Measurements from ENCODE around the genes TGIF2 and NDRG3.

GRCh38 chr20:35687319-35687791 lies 11.8 kb downstream of the NFS1 start:
- PRO-cap: no peak
- RAMPAGE, long total RNA: no peak
- RRBS: no CpG with 5 or more reads among the region's 10 CpGs

DNA sequence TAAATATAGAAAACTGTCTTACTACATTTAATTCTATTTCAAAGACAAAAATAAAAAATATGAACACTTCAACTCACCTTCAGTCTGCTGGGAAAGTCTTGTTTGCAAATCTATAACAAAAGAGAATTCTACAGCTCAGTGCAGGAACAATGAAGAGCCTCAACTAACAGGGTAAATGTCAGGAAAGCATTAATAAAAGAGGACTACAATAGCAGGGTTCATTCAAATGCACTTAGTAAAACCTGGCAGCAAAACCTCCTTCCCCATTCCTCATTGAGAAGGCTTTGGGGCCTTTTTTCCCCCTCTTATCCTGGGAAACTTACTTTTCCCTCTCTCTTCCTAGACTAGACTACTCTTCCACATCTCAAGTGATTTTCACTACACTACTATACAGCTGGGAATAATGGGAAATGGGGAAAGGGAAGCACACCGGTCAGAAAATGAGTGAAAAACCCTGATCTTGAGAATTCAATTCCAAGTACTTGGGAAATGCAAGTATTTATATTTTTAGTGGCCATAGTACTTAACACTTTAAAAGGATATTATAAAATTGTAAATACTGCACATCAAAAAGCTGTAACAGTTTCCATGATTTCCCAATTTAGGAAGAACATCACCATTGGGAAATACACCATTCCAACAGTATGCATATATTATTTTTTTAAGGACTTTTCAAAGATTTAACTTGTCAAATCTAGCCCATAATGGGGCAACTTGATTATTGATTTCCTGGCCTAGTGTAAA lies 10.1 kb downstream of the ROMO1 start:
- PRO-cap: no peak
- RAMPAGE, long total RNA: no peak
- RRBS: no CpG with 5 or more reads among the region's 1 CpG

DNA sequence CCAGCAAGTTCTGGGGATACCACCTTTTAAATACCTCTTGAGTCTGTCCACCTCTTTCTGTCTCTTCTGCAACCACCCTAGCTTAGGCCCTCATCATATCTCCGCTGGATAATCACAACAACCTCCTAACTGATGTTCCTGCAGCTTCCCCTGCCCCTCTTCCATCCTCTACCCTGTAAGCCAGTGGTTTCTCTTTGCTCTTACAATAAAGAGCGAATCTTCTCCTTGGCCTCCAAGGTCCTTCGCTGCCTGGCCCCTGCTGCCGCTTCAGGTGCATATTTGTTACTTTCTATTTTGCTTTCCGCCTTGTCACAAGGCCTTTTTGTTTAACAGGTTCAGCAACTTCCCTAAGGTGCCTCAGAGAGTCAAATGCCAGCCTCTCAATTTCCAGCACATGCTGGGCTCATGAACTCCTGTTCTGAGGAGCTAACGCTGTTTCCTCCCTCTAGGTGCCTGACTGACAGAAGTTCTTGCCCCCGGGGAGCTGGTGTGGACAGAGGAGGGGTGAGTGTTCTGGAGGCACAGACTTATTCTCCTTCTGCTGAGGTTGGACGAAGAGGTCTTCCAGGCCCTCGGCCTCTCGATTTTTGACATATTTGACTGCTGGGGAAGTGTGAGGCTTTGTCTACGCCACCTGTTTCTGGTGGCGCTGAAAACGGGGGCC lies 42.4 kb upstream of the EPB41L1 start:
- PRO-cap: no peak
- RAMPAGE, long total RNA: no peak
- RRBS: no CpG with 5 or more reads among the region's 13 CpGs

DNA sequence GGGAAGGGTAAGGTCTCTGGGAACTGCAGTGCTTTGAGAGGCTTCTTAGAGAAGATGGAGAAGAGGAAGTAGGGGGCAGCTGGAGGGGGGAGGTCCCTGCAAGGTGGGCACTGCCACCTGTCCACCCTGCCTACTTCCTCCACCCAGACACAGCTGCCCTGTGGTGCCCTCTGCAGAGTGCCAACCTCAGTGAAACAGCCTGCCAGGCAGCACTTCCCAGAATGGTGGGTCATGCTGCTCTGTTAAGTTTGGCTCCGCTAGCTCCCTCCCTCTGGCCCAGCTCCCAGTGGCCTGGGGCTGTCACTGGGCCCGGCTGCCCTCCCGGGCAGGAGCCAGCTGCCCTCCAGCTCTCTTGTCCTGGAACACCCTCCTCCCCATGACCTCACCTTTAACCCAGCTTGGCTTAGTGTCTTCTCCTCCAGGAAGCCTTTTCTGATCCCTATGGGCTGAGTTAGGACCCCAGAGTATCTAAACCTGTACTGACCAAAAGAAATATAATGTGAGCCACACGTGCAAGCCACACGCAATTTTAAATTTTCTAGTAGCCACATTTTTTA lies 5.0 kb upstream of the EPB41L1 start:
- PRO-cap: no peak
- RAMPAGE, long total RNA: no peak
- RRBS: no CpG with 5 or more reads among the region's 5 CpGs

DNA sequence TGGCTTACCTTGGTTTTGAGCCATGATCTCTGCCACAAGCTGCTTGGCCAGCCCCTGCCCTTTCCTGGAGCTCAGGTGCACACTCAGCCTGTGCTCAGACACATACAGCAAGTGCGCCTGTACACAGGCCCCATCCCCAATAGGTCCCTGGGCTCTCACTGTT lies 770 bp upstream of the EPB41L1 start:
- PRO-cap: no peak
- RAMPAGE, long total RNA: no peak
- RRBS: no CpG with 5 or more reads among the region's 1 CpG

GRCh38 chr20:36472822-36473335 lies 68.4 kb upstream of the MYL9 start:
- PRO-cap: no peak
- RAMPAGE, long total RNA: no peak
- RRBS: no CpG with 5 or more reads among the region's 6 CpGs

DNA sequence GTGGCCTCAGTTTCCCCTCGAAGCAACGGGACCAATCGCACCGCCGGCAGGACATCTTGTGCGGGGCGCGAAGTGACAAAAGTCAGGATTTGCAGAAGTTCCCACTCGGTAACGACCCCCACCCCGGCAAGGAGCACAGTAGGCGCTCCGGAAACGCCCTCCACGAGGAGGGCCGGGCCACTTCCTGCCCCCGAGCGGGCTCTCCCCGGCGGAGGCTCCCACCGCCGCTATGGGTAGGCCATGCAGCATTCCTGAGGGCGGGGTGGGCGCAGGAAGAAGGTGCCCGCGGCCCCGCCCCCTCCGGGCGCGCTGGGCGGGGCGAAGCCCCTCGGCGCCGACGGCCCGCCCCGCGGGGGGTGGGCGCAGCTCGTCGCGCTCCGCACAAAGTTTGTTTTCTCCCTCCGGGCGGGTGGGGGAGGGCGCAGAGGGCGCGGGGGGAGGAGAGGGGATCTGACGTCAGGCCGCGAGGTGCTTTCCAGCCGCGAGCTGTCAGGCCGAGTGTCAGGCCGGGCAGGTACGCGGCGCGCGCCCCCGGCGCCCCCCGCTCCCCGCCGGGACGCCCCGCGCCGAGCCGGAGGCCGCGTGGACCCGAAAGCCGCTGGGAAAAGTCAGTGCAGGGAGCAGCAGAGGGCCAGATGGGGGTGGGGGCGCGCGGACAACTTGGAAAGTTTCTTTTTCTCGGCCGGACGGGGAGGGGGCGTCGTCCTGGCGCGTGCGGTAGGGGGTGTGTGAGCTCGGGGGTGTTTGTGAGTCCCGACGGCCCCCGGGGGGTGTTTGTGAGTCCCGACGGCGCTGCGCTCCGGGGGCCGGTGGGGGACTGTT lies at the start of gene TGIF2:
Gene TGIF2 (plus strand): TSS at position 459 of the 822 bp plus-strand sequence.
- PRO-cap: bidirectional peak, plus-strand start at position 326 of the sequence, minus-strand start at position 229 of the sequence
- RAMPAGE, long total RNA: no peak
- RRBS: 2% methylated on average over 60 of the region's 96 CpGs

- PRO-cap: no peak
- RAMPAGE, long total RNA: no peak
- RRBS: 0% methylated on average over 1 of the region's 6 CpGs
These were observed 2.0 kb downstream of the TGIF2 start for GRCh38 chr20:36575404-36575824.

DNA sequence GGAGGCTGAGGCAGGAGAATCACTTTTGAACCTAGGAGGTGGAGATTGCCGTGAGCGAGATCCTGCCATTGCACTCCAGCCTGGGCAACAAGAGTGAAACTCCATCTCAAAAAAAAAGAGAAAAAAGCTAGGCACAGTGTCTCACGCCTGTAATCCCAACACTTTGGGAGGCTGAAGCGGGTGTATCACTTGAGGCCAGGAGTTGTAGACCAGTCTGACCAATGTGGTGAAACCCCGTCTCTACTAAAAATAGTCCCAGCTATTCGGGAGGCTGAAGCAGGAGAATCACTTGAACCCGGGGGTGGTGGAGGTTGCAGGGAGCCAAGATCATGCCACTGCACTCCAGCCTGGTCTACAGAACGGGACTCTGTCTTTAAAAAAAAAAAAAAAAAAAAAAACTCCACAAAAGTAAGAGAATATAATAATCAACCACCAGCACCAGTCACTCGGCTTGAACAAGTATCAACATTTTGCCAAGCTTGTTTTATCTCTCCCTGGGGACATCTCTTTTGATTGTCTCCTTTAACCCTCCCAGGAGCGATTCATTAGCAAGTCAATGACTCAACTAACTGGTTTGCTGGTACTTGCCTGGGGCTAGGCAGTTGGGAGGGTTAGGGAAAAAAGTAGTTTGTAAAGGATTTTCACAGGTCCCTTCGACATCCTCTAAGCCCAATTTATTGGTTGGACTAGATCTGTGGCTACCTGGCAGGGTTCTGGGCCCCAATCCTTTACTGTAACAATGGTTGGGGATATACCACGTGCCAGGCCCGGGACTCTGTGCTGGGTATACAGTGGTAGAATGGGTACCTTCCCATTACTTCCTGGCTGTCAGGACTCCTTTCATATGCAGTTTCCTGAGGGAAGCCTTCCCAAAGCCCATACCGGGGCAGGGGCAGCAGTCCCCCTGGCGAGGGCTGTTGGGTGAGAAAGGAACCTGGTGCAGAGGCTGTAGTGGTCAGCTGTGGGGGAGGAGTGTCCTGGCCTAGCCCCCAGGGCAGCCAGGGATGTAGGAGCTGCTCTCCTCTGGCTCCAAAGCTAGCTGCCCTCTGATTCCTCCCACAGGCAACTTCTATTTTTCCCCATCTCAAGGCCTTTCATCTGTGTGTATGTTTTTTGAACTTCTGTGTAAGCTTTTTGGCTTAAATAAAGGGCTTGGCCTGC lies 12.1 kb downstream of the TGIF2 start:
- PRO-cap: no peak
- RAMPAGE, long total RNA: no peak
- RRBS: 73% methylated on average over 2 of the region's 15 CpGs

- PRO-cap: no peak
- RAMPAGE, long total RNA: no peak
- RRBS: no CpG with 5 or more reads among the region's 8 CpGs
These were observed 17.8 kb downstream of the SLA2 start for GRCh38 chr20:36628028-36628667.

DNA sequence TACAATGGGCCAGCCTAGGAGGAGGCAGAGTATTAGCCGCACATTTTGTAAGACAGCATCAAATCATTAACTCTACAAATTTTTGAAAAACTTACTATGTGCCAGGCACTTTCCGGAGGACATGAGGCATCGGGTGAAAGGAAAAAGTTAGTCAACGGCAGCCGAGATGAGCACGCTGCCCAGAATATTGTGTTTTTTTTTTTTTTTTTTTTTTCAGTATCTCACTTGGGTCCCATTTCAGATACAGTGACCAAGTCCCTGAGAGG lies 1.4 kb downstream of the SLA2 start:
- PRO-cap: no peak
- RAMPAGE, long total RNA: no peak
- RRBS: no CpG with 5 or more reads among the region's 6 CpGs

- PRO-cap: bidirectional peak, plus-strand start at chr20:36746304, minus-strand start at chr20:36746070
- RAMPAGE, long total RNA: no peak
- RRBS: 4% methylated on average over 14 of the region's 100 CpGs
These were observed at the start of gene NDRG3 for GRCh38 chr20:36745383-36746560. Gene NDRG3 (minus strand): TSS chr20:36746090.

- PRO-cap: no peak
- RAMPAGE, long total RNA: no peak
- RRBS: 2% methylated on average over 24 of the region's 76 CpGs
These were observed 431 bp downstream of the SOGA1 start for GRCh38 chr20:36862863-36863351.

DNA sequence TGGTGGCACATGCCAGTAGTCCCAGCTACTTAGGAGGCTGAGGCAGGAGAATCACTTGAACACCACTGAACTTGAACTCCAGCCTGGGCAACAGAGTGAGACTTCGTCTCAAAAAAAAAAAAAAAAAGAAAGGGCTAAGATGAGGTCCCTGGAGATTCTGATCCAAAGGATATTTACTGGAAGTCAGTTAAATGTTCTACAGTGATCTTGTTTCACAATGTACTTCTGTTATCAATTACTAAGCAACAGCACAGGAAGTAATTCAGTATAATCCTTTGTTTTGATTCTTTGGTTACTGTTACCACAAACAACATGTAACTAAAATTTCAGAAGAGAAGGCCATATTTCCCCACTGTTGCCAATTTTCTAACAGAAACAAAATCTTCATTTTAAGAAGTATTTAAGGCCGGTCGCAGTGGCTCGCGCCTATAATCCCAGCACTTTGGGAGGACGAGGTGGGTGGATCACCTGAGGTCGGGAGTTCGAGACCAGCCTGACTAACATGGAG lies 7.2 kb downstream of the SAMHD1 start:
- PRO-cap: no peak
- RAMPAGE, long total RNA: no peak
- RRBS: no CpG with 5 or more reads among the region's 8 CpGs

GRCh38 chr20:37314812-37315979 lies 25.7 kb downstream of the MANBAL start:
- PRO-cap: no peak
- RAMPAGE, long total RNA: no peak
- RRBS: 21% methylated on average over 5 of the region's 26 CpGs

- PRO-cap: no peak
- RAMPAGE, long total RNA: no peak
- RRBS: no CpG with 5 or more reads among the region's 10 CpGs
These were observed 2.4 kb upstream of the SRC start for GRCh38 chr20:37343408-37344093.

DNA sequence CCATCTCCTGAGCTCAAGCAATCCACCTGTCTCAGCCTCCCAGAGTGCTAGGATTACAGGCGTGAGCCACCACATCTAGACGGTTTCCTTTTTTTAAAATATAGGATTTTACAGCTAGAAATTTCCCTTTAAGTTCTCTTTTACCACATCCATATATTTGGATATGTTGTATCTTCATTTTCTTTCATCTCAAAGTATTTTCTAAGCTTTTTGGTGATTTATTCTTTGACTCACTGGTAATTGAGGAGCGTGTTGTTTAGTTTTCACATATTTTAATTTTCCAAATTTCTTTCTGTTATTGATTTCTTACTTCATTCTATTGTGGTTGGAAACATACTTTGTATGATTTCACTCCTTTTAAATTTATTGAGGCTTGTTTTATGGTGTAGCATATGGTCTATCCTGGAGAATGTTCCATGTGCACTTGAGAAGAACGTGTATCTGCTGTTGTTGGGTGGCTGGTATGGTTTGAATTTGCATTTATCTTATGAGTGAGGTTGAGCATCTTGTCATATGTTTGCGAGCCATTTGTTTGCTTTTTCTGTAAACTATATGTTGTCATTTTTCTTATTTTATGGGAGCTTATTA lies 26.4 kb downstream of the SRC start:
- PRO-cap: no peak
- RAMPAGE, long total RNA: no peak
- RRBS: no CpG with 5 or more reads among the region's 5 CpGs

- PRO-cap: no peak
- RAMPAGE, long total RNA: no peak
- RRBS: no CpG with 5 or more reads among the region's 29 CpGs
These were observed 34.5 kb downstream of the SRC start for GRCh38 chr20:37379987-37381295.

DNA sequence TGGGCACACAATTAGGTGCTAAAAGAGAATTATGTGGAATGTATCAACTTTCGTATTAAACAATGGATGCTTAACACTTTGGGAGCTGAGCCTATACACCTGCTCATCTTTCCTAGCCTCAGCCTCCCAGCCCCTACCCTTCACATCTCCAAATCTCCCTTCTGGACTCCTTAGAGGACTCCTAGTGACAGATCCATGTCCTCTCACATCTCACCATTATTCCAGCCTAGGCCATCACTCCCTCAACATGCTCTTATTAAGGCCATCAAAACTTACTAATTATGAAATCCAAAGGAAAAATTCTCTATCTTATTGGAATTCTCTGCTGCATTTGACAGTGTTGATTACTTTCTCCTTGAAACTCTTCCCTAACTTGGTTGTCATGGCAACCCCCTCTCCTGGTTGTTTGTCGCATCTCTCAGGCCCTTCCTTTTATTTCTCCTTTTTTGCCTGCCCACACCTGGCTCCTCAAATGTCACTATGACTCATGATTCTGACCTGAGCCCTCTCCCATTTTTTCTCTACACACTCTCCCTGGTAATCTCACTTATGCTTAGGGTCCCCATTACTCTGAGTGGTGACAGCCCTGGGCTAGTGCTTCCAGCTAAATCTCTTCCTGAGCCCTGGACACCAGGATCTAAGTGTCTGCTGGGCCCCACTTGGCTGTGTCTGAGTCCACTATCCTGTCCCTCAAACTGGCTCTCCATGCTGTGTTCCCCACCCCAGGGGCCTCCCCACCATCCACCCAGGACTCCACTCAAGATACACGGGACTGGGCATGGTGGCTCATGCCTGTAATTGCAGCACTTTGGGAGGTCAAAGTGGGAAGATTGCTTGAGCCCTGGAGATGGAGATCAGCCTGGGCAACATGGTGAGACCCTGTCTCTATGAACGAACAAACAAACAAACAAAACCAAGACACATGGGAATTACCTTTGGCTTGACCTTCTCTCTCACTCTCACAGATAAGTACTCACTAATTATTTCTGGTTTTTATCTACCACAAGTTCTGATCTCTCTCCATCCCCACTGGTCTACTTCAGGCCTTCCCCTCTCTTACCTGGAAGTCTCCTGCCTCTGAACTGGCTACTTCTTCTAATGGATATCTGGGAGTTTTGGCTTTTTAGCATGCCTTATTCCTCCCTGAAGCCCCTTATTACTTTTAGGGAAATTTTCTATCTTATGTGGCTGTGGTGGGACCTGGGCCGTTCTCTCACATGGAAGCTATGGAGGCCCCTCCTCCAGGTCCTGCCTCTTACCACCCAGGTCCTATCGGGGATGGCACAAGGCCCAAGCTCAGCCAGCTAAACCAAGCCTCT lies 16.5 kb upstream of the NNAT start:
- PRO-cap: no peak
- RAMPAGE, long total RNA: no peak
- RRBS: no CpG with 5 or more reads among the region's 6 CpGs

DNA sequence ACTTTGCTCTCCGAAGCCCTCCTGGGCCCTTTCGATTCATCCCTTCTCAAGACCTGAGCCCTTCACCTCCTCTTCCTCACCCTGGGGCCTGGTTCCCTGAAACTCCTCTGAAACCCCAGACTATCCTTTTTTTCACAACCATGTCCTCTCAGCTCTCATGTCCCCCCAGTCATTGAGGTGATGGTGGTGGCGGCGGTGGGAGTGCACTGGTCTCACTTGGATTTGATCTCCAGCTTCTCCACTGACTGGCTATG lies 395 bp downstream of the CTNNBL1 start:
- PRO-cap: no peak
- RAMPAGE, long total RNA: no peak
- RRBS: no CpG with 5 or more reads among the region's 4 CpGs